ENCODE measurements around a stretch of chr10.

DNA sequence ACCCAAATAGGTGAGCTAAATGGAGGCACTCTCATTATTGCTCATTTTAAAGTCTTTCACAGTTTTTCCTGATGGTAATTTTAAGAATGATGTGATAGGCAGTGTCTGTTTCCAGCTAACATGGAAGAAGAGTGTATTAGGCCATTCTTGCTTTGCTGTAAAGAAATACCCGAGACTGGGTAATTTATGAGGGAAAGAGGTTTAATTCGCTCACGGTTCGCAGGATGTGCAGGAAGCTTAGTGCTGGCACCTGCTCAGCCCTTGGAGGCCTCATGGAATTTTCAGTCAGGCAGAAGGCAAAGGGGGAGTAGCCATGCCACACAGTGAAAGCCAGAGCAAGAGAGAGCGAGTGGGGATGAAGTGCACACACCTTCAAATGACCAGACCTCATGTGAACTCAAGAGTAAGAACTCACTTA, 80.9 kb downstream of the INPP5A start:
- PRO-cap: no peak

- PRO-cap: no peak
These were observed 104.6 kb downstream of the INPP5A start for GRCh38 chr10:132642136-132642732.

DNA sequence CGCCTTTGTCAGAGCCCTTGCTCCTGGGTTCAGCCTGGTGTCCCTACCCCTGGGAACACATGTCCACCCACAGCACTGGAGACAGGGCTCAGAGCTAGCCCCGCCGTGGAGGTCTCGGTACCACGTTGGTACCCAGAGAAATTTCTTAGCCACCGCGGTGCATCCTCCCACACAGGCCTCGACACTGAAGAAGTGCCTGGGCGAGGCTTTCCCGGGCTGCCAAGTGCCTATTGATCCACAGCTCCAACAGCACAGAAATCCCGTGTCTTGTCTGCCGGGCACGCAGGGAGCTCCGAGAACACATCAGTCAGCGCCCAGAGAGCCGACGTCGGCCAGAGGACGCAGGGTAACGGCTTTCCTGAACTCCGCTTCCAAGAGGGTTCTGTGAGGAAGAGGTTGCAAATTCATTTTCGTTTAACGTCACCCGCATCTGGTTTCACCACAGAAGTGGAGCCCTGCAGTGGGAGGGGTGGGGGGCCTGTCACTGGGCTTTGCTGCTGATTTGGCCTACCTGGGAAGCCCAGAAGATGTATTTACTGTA, 117.7 kb downstream of the INPP5A start:
- PRO-cap: no peak

DNA sequence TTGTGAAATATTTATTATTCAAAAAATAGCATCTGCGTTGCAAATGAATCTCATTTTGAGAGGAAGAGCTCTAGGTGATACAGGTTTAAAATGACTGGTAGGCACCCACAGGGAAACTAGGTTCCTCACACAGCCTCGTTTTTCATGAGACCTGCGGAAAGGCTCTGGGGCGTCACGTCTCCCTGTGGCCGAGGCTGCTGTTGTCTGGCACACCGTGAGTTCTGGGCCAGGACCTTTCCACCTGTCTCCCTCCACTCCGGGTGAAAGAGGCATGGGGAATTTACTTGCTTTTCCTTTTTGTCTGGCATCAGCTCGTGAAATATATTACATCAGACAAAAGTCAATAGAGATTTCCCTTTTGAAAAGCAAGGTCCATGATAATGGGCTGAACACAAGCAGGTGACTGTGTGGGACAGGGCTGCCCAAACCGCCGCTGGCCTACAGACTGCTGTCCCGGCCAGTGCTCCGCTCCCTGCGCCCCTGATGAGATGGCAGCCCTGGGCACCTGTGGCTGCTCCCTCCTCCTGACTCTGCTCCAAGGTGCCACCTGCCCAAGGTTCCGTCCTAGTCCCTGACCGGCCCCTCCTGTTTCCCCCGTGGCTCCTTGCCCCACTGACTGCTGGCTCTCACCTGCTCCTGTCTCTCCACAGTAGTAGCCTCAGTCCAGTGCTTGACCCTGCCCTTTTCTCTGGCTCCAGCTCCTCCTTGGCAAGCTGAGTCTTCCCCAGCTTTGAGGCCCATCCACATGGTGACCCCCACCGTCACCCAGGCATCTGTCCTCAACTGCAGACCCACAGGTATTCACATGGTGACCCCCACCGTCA, 109.6 kb downstream of the NKX6-2 start:
- PRO-cap: no peak

GRCh38 chr10:133117783-133118212, 30.1 kb downstream of the ADGRA1 start:
- PRO-cap: no peak

DNA sequence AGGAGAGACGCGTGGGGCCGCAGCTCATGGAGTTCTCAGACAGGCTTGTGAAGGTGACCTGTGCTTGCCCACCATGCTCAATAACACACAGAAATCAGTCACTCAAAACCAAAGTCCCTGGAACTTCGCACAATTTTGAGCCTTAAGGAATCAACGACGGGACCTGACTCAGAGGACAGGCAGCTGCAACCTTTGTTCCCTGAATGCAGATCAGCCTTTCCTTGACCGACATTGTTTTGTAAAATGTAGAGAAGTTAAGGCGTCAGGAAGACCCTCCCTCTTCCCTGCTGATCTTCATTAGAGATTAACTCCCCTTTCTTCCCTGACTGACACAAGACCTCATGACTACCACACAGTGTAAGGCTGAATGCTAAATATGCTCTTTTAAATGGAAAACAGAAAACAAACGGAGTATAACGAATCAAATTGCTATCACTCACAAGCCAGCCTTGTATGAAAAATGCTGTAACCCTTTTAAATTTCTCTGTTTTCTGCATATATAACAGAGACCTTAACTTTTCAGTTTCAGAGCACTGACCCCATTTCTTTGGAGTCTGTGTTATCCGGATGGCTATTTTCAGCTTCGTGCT, 8.3 kb upstream of the KNDC1 start:
- PRO-cap: no peak

- PRO-cap: no peak
These were observed 939 bp upstream of the UTF1 start for GRCh38 chr10:133229028-133229528.

DNA sequence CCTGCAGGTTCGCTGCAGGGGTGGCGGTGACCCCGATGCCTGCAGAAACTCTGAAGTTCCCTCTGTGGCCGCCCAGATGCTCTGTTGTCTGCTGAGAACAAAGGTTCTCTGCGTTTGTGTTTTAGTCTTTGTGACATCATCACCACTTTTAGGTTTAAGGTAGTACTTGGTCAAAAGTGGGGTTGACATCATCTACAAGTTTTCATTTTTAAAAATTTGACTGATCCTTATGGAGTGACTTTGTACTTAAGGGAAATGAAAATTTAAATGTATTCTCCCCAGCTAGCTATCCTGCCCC, 920 bp downstream of the VENTX start:
- PRO-cap: no peak

DNA sequence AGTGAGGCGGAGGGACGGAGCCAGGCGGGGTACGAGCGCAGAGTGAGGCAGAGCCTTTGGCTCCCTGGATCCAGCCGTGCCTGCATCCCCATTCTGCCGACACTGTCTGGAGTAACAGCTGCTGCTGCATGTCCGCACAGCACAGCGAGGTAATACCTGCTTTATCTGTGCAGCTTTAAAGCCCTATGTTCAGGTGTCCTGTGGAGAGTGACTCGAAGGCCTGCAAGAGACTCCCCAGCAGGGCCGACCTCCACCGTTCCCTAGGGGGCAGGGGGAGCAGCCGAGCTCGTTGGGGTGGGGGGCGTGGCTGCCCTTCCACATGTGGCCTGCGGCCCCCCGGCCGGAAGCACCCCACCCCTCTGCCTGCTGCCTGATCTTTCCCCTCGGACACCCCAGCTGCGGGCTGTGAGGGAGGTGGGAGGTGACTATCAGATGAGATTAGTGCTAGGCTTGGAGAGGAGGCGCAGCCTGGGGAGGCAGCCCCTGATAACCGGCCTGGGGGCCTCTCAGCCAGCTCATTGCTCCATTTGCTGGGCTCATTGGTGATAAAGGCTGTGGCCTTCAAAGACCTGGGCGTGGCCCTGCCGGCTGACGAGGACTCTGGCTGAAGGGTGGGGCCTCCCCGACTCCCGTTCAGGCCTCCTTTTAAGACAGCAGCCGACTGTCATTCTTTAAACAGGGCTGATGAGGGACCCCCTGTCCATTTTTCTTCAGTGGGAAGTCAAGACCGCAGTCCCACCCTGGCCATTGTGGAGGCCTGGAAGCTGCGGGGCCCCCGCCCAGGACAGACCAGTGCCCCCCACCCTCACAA, 8.0 kb downstream of the VENTX start:
- PRO-cap: no peak

DNA sequence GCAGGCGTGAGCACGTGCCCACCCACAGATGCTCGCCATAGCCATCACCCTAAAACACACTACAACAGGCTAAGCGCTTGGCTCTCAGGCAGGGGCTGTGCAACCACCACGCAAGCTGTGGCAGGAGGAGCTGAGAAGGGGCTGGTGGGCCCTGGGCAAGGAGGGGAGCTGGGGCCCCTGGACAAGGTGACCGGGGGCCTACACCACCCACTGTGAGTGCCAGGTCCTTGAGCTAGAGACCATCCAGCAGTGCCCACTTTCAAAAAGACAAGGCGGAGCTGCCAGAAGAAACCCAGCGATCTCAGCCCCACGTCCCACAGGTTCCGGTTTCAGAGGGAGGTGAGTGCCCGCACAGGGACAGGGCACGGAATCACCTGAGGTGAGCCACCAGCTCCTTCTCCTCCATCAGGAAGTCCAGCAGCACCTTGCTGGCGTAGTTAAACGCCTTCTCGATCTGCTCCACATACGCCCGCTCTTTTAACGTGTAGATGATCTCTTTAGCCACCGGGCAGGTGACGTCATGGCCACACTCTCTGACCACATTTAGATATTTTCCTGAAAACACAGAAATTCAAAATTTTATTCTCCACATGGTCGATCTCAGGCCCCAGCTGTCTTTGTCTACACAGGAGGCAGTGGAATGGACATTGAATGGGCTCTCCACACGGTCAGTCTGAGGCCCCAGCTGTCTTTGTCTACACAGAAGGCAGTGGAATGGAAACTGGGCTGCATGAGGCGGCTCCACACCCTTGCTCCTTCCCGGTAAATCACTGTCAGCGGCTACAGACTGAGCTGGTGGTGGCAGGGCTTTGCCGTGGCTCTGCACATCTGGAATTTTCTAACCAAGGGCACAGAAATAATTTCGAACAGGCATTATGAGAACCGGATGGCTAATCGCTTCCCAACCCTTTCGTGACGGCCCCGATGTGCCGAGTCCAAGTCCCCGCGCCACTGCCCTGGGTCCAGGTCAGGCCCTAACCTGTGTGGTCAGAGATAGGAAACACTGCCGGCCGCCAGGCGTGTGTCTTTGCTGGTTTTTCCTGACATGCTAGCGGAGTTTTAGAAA, 12.1 kb upstream of the ADAM8 start:
- PRO-cap: no peak

DNA sequence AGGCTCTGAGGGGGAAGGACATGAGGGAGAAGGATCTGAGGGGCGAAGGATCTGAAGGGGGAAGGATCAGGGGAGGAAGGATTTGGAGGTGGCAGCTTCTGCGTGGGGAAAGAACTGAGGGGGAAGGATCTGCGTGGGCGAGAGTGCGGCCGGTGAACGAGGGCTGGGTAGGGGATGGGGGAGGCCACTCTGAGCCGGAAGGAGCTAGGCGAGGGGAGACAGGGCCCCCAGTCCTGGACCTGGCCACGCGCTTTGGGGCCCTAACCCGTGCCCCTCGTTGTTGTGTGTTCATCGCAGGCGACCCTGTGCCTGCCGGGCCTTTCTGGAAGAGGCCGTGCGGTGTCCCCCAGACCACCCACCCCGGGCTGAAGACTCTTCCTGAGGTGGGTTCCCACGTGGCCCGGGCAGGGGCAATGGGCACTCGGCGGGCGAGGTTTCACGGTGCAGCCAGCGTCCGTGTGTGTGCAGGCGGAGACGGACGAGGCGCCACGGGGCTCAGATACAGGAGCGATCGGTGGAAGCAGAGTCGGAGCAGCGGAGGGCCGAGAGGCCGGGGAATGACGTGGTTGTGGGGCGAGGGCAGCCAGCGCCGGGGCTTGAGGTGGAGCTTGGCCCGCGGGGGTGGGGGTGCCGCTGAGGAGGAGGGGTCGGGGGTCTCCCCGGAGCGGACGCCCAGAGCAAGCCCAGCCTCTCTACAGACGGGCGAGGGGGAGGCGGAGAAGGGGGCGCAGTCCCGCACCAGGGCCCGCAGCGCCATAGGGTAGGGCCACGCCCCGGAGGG, 1.9 kb downstream of the CALY start:
- PRO-cap: no peak

GRCh38 chr10:133358107-133358567, 318 bp upstream of the FUOM start:
- PRO-cap: bidirectional peak, plus-strand start at chr10:133358183, minus-strand start at chr10:133357958

DNA sequence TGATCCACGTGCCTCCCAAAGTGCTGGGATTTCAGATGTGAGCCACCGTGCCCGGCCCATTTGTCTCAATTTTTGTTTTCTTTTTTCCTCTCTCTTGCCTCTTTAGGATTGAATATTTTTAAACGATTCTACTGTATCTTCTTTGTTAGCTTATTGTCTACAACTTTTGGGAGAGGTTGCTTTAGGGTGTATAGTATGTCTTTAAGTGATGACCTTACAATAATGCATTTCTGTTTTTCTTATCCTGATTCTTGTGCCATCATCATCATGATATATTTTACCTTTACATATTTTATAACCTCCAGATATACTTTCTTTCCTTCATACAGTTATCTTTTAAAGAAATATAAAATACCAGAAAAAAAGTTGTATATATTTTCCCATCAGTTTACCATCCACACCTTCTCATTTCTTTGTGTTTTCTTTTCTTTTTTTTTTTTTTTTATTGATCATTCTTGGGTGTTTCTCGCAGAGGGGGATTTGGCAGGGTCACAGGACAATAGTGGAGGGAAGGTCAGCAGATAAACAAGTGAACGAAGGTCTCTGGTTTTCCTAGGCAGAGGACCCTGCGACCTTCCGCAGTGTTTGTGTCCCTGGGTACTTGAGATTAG, 10.8 kb downstream of the SPRN start:
- PRO-cap: no peak

DNA sequence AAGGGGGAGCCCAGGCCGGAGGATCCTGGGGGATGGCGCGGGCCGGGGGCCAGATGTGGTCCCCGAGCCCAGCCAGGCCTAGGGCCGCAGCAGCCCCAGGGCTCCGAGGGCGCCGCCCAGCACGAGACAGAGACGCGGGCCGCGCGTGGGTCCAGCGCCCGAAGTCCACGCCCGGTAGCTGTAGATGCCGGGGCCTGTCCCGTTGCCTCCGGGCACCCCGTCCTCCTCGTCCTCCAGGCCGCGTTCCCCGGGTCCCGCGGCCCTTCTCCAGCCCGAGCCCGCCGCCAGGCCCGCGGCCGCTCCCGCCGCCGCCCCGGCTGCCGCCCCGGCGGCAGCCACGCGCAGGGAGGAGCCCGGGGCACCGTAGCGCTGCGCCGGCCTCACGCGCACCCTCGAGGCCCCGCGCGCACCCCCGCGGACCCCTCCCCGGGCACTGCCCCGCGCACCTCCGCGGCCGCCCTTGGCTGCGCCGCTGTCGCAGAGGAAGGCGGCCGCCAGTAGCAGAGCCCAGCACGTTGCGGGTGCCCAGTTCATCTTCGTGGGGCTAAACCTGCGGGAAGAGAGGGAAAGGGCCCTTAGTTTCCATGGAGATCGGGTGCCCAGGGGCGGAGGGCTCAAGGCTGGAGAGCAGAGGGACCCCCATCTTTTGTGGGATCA, 1.1 kb downstream of the SPRN start:
- PRO-cap: no peak